HCT116 (cell line): ENCODE measurements around the gene SMIM15.

- RRBS, result no CpG with 5 or more reads among the region's 6 CpGs
Observed at GRCh38 chr5:57889399-57889941, 406.9 kb upstream of the ACTBL2 start.

- RRBS, result no CpG with 5 or more reads among the region's 2 CpGs
Observed at GRCh38 chr5:58022105-58022512, 437.8 kb downstream of the PLK2 start.

DNA sequence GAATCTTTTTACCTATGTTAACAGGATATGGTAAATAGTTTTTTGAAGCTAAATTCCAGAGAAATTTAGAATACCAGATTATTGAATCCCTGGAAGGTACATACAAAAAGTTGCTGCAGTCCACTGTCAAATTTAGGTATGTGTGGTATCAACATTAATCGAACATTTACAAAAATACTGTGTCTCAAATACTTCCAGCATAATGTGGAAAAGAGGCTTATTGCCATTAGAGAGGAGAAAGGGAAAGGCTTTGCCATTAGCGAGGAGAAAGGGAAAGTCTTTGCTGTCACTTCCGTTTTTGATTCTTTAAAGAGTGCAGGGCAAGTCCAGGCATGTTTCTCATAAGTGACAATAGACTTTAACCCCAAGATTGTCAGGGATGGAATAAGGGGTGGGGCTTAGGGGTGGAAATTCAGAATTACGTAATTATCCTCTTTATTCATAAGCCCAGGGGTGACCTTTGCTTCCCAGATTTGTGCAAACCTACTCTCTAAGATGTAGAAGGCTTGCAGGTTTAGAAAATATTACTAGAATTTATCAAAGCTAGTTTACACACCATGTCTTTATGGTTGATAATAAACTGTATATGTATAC, 2.2 kb upstream of the PLK2 start:
- RRBS, result no CpG with 5 or more reads among the region's 4 CpGs

GRCh38 chr5:58922312-58923209, 339.7 kb downstream of the RAB3C start:
- RRBS, result no CpG with 5 or more reads among the region's 17 CpGs

- RRBS, result no CpG with 5 or more reads among the region's 12 CpGs
Observed at GRCh38 chr5:58982929-58983455, 400.1 kb downstream of the RAB3C start.

DNA sequence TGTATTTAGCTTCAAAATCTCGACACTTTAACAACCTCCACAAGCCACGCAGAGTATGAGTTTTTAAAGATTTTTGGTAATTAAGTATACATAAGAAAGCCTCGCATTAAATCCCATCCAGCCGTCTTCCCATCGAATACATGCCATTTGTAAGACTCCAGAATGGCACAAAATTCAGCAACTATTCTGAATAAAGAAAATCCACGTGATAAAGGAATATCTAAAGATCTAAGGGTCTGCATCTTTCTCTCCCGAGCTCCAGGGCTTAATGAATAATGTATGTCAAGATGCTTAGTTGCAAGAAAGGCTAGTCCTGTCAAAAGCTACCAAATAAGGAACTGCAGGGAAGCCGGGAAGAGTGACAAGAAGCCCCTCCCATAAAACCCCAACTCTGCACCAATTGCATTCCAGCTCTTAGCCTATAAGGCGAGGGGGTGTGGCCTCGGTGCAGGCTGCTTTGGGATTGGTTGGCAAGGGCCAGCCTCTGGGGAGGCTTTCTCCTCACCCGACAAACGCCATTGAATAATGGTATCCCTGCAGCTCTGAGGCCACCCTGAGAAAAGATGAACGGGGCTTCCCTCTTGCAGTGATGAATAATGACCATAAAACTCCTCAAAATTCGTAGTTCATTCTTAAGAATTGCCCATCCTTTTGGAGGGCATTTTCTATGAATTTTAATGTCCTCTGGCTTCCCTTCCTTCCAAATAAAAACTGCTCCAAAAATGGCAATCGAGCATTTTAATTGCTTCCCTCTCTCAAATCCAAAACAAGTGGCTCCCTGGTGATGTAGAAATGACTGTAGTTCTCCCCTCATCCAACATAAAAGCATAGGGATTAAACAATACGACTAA, 416.9 kb downstream of the RAB3C start:
- RRBS, result no CpG with 5 or more reads among the region's 16 CpGs

DNA sequence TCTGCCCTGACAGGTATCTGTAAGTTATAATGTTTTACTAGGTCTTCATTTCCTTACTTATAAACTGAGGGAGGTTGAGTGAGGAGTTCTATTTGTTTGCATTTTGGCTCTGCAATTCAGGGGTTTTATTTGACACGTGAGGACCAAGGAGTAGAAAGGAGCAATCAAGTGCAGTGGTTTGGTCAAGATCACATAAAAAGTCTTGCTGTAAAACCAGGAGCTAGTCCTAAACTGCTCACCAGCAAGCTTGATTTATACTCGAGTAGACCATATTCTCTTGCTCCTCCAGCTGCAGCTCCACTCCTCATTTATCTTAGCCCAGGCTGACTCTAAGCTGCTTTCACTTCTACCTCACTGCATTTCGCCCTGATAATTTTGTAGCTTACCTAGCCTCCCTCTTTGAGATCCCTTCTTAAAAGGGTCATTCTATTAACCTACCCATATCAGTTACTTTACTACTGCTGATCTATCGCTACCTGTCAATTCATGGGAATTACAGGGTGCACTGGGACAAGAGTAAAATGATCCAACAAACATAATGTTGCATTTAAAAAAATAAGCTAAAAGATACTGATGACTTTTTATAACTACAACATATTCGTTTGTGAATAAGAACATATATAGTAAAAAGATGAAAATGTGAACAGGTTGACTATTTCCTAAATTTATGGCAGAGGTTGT, 541.4 kb downstream of the RAB3C start:
- RRBS, result no CpG with 5 or more reads among the region's 5 CpGs

DNA sequence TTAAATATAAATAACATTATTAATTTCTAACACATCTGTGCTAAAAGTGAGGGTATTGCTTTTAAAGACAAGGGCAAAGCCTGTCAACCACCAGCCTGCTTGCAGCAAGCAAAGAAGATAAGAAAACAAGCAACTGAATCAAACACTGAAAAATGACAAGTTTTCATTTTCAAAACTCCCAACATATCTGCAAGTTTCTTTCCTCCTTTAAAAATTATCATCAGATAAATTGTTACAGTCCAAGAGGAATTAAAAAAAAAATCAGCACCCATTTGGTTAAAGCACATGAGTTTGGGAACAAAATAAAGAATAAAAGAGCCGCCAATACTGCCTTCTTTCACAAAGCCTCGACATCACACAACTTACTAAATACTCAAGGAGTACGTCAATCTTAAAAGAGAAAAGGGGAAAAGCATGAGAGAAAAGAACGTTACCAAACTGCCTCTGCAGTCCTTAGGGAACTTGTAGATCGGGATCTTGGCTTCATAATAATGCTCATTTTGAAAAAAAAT, 618.6 kb downstream of the PDE4D start:
- RRBS, result no CpG with 5 or more reads among the region's 5 CpGs

GRCh38 chr5:59276746-59277564, 616.6 kb downstream of the PDE4D start:
- RRBS, result no CpG with 5 or more reads among the region's 6 CpGs

GRCh38 chr5:59450661-59451628, 442.6 kb downstream of the PDE4D start:
- RRBS, result no CpG with 5 or more reads among the region's 4 CpGs

- RRBS, result no CpG with 5 or more reads among the region's 5 CpGs
Observed at GRCh38 chr5:59584776-59585346, 308.7 kb downstream of the PDE4D start.

GRCh38 chr5:59667680-59668457, 225.7 kb downstream of the PDE4D start:
- RRBS, result no CpG with 5 or more reads among the region's 2 CpGs

DNA sequence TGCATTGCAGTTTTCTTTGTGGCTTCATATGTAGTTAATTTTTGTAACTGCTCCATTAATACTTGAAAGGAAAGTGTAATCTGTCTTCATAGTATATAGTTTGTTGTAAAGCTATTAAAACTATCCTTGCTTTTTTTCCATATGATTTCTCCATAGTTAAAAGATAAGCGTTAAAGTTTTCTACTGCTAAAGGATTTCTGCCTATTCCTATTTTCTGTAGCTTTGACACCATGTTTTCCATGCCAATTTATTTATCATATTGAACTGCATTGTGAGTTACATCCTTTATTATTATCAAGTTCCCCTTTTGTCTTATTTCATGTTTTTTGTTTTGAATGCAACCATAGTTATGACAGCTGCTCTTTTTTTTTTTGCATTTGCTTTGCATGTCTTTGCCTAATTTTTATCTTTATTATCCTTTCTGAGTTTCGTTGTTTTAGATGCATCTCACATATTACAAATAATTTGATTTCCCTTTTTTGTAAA, 161.6 kb downstream of the DEPDC1B start:
- RRBS, result no CpG with 5 or more reads among the region's 2 CpGs

- RRBS, result no CpG with 5 or more reads among the region's 3 CpGs
Observed at GRCh38 chr5:60539672-60540059, 160.3 kb downstream of the DEPDC1B start.

GRCh38 chr5:60699114-60699393, 912 bp downstream of the DEPDC1B start:
- RRBS, result no CpG with 5 or more reads among the region's 1 CpG

DNA sequence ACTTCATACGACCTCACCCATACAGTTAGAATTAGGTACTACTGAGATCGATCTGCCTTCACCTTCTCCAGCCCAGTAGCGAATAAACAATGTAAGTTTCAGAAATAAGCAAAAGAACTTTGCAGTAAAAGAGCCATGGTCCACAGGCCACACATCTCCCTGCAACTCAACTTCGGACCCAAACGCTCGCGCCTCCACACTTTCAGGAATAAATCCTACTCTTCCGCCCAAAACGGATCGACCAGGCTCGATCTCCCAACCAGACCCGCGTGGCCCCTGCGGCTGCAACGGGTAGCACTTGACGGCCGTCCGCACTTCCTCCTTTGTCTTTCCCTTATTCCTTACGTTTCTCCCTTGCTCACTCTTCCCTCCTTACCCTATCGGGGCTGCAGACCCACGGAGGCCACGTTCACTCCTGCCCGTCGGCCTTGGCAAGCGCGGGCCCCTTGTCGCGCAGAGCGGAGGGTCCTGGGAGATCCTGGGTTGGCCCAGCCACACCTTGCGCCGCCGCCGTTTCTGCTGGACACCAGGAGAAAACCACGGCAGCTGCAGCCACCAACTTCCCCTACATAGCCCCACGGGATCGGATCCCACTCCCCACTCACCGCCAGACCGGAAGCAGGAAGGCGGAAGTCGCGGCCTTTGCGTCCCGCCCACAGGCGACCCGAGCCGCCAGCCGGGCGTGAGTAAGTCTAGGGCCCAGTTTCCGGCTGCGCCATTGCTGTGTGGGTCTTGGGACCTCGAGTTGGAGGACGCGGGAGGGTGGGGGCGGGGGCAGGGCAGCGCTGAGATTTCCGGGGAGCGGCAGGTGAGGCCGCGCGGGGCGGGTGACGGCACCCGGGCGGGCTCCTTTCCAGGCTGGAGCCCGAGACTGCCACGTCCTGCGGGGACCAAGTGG, at the start of gene SMIM15:
Gene SMIM15 (minus strand): TSS at position 628 of the 898 bp plus-strand sequence.
- RRBS, result 2% methylated on average over 23 of the region's 67 CpGs

DNA sequence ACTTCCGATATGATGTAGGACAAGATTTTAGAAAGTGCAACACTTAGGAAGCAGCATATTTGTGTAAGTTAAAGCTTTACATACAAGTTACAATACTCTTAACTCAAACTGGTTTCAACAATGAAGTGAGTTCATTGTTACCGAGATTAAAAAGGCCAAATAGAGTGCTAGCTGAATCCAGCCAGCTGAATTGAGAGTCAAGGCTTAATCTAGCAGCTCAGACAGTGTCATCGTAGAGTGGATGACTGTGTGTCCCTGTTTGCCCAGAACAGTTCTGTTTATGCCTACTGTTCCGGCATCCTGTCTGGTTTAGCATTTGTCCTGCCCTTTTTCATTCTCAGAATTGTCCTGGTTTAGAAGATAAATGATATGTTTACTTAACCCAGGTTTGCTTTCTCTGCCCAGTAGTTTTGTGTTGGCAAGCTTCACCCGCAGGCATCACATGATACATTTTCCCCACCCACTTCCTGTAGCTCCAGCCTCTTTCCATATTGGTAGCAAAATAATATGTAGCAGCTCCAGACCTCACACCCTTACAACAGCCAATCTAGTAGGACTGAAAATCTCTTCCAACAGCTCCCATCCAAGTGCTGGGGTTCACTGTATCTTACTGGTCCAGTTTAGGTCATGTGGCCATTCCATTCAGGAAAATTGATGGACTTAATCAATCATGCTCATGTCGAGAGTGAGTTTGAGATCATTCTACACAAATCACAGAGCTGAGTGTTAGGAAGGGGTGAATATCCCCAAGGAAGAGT, 41.2 kb upstream of the ZSWIM6 start:
- RRBS, result no CpG with 5 or more reads among the region's 6 CpGs

DNA sequence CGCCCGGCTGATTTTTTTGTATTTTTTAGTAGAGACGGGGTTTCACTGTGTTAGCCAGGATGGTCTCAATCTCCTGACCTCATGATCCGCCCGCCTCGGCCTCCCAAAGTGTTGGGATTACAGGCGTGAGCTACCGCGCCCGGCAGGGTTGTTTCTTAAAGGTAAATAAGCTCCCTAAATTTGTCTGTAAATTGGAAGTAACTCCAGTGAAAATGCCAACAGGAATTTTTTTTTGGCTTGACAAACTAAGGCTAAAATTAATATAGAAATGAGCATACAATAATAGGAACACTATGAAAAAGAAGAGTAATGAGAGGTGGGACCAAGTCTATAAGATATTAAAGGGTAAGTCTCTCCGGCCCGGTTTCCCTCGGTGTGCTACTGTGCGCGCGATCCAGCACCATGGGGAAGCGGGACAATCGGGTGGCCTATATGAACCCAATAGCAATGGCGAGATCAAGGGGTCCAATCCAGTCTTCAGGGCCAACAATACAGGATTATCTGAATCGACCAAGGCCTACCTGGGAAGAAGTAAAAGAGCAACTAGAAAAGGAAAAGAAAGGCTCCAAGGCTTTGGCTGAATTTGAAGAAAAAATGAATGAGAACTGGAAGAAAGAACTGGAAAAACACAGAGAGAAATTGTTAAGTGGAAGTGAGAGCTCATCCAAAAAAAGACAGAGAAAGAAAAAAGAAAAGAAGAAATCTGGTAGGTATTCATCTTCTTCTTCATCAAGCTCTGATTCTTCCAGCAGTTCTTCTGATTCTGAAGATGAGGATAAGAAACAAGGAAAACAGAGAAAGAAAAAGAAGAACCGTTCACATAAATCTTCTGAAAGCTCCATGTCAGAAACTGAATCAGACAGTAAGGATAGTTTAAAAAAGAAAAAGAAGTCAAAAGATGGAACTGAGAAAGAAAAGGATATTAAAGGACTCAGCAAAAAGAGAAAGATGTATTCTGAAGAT, 42.9 kb downstream of the ZSWIM6 start:
- RRBS, result no CpG with 5 or more reads among the region's 21 CpGs

- RRBS, result no CpG with 5 or more reads among the region's 17 CpGs
Observed at GRCh38 chr5:61659088-61659761, 327.2 kb downstream of the ZSWIM6 start.